Thyroid gland (tissue), 7 donors: ENCODE measurements around a stretch of chr12.

- PRO-cap, 2 experiments = no peak in any of the 2 experiments
- RAMPAGE, long total RNA, 5 experiments = start-site peak on the minus strand in 1 of 5 experiments, at chr12:17365-17583 at its widest, 10 to 11 reads per replicate
These were observed 49.3 kb upstream of the IQSEC3 start for GRCh38 chr12:17044-17794.

- PRO-cap, 2 experiments = no peak in any of the 2 experiments
- RAMPAGE, long total RNA, 5 experiments = no peak in any of the 5 experiments
These were observed 39.3 kb downstream of the SLC6A12 start for GRCh38 chr12:174686-175063.

DNA sequence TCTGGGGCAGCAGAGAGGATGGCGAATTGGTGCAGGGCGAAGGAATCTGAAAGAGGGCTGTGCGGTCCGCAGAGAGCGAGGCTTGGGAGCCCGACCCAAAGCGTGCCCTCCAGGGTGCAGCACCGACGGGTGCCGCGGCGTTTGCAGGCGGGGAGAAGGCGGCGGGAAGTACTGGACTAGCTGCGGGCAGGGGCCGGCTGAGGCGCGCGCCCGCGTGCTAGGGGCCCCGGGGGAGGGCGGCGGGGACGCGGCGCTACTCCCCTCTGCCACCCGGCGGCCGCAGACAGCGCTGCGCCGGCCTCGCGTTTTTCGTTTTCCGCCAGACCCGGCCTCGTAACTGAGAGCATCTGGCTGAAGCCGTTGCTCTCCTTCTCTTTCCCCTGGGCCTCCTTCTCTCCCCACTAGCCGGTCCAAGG lies 24.9 kb downstream of the SLC6A12 start:
- PRO-cap, 2 experiments = peak in 2 of 2 experiments; most common minus-strand start position 212 of the sequence (in 2)
- RAMPAGE, long total RNA, 5 experiments = no peak in any of the 5 experiments

DNA sequence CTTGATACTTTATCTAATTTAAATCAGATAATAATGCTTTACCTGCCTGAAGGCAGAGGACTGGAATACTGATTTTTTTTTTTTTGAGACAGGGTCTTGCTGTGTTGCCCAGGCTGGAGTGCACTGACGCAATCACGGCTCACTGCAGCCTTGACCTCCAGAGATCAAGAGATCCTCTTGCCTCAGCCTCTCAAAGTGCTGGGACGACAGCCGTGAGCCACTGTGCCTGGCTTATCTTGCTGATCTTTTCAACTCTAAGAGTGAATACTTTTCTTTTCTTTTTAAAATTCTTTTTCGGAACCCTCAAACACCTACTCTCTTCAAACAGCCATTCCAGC lies 688 bp upstream of the B4GALNT3 start:
- PRO-cap, 2 experiments = no peak in any of the 2 experiments
- RAMPAGE, long total RNA, 5 experiments = no peak in any of the 5 experiments

DNA sequence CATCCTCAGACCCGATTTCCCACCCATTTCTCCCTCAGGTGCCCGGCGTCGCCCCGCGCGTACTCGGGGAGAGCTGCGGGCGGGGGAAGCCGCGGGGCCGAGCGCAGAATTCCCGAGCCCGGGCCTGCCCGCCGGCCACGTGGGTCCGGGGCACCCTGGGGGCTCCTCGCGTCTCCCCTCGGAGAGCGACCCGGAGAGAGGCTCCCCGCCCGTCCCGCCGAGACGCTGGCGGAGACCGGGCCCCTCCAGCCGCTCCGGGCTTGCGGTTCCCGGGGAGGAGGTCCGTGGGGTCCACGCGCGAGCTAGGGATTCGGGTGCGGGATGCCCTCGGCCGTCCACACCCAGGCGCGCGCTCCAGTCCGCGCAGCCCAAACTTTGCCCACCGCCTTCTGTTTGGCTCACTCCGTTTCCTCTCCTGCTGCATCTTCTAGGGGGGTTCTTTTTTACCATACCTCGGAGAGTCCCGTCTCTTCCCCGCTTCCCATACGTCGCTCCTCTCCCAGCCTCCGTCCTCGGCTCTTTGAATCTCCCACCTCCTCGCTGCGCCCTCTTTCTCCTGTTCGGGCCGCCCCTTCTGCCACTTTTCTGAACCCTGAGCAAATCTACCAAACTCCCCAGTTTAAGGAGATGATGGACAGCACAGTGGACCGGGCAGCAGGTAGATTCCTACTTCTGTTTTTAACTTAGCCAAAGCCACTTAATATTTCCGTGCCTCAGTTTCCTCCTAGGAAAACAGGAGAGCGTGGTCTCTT lies 1.1 kb downstream of the B4GALNT3 start:
- PRO-cap, 2 experiments = no peak in any of the 2 experiments
- RAMPAGE, long total RNA, 5 experiments = no peak in any of the 5 experiments

GRCh38 chr12:569586-570413 lies 93.4 kb downstream of the NINJ2 start:
- PRO-cap, 2 experiments = no peak in any of the 2 experiments
- RAMPAGE, long total RNA, 5 experiments = no peak in any of the 5 experiments

- PRO-cap, 2 experiments = no peak in any of the 2 experiments
- RAMPAGE, long total RNA, 5 experiments = no peak in any of the 5 experiments
These were observed 88.4 kb downstream of the NINJ2 start for GRCh38 chr12:574791-575314.

DNA sequence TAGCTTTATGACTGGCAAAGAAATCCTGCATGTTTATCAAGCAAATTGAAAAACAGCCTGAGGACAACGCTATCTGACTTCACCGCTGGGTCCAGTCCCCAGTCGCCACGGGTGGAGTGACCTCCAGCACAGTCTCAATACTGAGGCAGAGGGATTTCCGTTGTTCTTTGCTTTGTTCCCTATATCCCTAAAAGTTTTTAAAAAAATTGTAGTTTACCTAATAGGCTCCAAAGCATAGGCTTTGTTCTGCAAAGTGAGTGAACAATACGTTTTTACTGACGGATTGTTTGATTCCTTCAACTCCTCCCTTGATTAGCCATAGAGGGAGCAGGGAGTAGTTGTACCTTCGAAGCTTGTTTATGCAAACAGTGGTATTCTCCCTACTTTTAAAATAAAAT lies 487 bp upstream of the NINJ2 start:
- PRO-cap, 2 experiments = no peak in any of the 2 experiments
- RAMPAGE, long total RNA, 5 experiments = no peak in any of the 5 experiments

- PRO-cap, 2 experiments = no peak in any of the 2 experiments
- RAMPAGE, long total RNA, 5 experiments = no peak in any of the 5 experiments
These were observed 2.1 kb downstream of the WNK1 start for GRCh38 chr12:754529-754809.

GRCh38 chr12:862008-862563 lies 87.4 kb downstream of the RAD52 start:
- PRO-cap, 2 experiments = no peak in any of the 2 experiments
- RAMPAGE, long total RNA, 5 experiments = no peak in any of the 5 experiments

GRCh38 chr12:883247-883702 lies 66.2 kb downstream of the RAD52 start:
- PRO-cap, 2 experiments = no peak in any of the 2 experiments
- RAMPAGE, long total RNA, 5 experiments = no peak in any of the 5 experiments

- PRO-cap, 2 experiments = no peak in any of the 2 experiments
- RAMPAGE, long total RNA, 5 experiments = no peak in any of the 5 experiments
These were observed 63.9 kb downstream of the RAD52 start for GRCh38 chr12:885562-886066.

GRCh38 chr12:1022923-1023525 lies 32.0 kb downstream of the ERC1 start:
- PRO-cap, 2 experiments = no peak in any of the 2 experiments
- RAMPAGE, long total RNA, 5 experiments = no peak in any of the 5 experiments

- PRO-cap, 2 experiments = no peak in any of the 2 experiments
- RAMPAGE, long total RNA, 5 experiments = no peak in any of the 5 experiments
These were observed 131.8 kb downstream of the ERC1 start for GRCh38 chr12:1122781-1123215.

GRCh38 chr12:1282608-1283485 lies 291.8 kb downstream of the ERC1 start:
- PRO-cap, 2 experiments = no peak in any of the 2 experiments
- RAMPAGE, long total RNA, 5 experiments = no peak in any of the 5 experiments

DNA sequence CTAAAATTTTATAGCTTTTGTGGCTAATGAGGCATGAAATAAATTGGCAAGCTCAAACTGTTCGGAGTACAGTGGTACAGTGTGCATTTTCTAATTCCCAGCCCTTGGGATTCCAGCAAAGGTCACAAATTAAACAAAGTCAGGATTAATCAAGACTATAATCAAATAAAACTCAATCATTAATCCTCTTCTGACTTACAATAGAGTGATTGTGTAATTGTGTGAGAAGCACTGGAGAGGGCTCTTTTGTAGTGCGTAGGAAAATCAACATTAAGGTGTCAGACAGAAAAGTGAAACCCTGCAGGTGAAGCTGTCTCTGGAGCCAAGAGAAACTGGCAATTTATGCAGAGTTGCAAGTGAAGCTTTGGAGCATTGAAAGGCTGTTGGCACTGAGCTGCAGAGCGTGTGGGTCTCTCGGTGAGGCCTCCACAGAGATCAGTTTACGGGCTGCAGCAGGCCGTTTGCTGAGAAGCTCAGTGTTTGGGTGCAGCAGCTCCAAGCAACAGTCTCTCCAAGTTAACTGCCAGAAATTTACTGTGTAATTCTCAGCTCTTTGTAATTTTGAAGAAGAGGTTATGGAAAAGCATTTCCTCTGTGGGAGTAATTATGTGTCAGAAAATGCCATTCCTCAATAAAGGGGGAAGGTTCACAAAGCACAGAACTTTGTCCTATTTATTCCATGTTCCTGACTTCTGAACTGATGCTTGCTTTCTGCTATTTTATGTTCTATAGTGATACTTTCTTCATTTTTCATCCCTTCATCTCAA lies 275.8 kb downstream of the FBXL14 start:
- PRO-cap, 2 experiments = no peak in any of the 2 experiments
- RAMPAGE, long total RNA, 5 experiments = no peak in any of the 5 experiments

DNA sequence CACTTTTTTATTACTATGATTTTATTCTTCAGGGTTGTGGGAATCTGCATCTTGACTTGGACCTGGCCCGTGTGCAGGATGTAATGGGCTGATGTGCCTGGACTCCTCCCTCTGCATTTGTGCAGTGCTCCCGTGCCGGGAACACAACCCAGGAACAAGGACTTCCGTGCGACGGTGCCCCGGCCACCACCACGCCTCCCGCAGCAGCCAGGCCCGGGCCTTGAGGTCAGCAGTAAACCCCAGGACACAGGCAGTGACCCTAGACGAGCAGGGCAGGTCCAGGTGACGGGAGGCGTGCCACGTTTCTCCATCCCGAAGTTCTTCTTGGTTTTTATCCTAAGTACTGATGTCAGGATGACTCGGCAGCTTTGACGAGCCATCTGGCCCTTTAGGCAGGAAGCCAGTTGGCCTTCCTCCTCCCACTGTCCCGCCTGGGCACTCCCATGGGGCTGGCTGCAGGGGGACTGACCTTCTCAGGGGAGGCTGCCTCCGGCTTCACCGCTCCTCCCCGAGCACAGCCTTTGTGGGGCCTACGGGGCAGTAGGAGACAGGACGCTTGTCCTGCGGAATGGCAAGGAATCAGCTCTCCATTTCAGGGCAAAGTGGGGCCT lies 94.3 kb downstream of the FBXL14 start:
- PRO-cap, 2 experiments = no peak in any of the 2 experiments
- RAMPAGE, long total RNA, 5 experiments = no peak in any of the 5 experiments

DNA sequence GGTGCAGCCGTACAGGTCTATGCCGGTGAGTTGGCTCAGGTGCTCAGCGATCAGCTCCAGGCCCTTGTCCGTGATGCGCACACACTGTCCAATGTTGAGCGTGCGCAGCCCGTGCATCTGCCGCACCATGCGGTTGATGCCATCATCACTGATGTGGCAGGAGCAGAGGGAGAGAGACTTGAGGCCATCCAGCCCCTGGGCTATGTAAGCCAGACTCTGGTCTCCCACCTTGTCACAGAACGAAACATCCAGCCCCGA lies 1.5 kb downstream of the FBXL14 start:
- PRO-cap, 2 experiments = no peak in any of the 2 experiments
- RAMPAGE, long total RNA, 5 experiments = no peak in any of the 5 experiments

DNA sequence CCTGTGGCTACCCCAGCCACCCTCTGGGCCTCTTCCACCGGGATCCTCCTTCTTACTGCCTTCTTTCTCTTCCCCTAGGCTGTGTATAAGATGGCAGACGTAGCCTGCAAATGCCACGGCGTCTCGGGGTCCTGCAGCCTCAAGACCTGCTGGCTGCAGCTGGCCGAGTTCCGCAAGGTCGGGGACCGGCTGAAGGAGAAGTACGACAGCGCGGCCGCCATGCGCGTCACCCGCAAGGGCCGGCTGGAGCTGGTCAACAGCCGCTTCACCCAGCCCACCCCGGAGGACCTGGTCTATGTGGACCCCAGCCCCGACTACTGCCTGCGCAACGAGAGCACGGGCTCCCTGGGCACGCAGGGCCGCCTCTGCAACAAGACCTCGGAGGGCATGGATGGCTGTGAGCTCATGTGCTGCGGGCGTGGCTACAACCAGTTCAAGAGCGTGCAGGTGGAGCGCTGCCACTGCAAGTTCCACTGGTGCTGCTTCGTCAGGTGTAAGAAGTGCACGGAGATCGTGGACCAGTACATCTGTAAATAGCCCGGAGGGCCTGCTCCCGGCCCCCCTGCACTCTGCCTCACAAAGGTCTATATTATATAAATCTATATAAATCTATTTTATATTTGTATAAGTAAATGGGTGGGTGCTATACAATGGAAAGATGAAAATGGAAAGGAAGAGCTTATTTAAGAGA lies 16.8 kb downstream of the WNT5B start:
- PRO-cap, 2 experiments = no peak in any of the 2 experiments
- RAMPAGE, long total RNA, 5 experiments = no peak in any of the 5 experiments

- PRO-cap, 2 experiments = no peak in any of the 2 experiments
- RAMPAGE, long total RNA, 5 experiments = no peak in any of the 5 experiments
These were observed 25.9 kb upstream of the LRTM2 start for GRCh38 chr12:1794354-1794940.